Camera-type eye (tissue), 1 donor: Measurements from ENCODE around the gene CD302.

- RAMPAGE, long total RNA, result no peak
Observed at GRCh38 chr2:159797335-159798635, at the start of gene CD302. TSS of gene CD302 (minus strand) at chr2:159798208.

GRCh38 chr2:159943972-159944406 lies 39.4 kb upstream of the LY75 start:
- RAMPAGE, long total RNA, result no peak

- RAMPAGE, long total RNA, result no peak
Observed at GRCh38 chr2:160063107-160063417, 647 bp upstream of the PLA2R1 start.

DNA sequence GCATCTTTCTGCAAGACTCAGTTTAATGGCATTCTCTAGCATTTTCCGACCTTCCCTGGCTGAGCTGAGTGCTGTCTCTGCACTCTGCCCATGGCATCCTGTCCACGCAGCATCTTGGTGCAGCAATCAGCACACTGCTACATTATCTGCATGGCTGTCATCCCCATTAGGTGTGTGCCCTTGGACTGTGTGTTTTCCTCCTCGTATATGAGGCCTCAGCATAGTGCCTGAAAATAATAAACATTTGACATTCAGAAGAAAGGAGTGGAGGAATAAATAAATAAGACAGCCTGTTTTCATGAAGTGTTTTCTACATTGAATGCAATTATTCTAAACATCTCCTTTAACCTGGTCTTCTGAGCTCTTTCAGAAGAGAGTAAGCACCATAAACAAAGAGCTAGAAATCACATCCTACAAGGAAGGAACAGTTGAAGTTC lies 131.3 kb upstream of the ITGB6 start:
- RAMPAGE, long total RNA, result no peak

DNA sequence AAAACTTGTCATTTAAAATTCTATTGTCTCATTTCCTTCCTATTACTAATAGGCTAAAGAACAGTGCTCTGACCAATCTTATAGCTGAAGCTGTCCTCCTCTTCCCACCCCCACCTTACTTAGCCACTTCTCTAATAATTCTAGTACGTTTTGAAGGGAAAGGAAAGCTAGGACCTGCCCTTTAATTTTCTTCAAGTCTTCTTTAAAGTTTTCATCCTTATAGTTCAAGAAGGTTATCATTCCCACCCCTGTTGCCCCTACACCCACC lies 121.6 kb downstream of the RBMS1 start:
- RAMPAGE, long total RNA, result no peak

DNA sequence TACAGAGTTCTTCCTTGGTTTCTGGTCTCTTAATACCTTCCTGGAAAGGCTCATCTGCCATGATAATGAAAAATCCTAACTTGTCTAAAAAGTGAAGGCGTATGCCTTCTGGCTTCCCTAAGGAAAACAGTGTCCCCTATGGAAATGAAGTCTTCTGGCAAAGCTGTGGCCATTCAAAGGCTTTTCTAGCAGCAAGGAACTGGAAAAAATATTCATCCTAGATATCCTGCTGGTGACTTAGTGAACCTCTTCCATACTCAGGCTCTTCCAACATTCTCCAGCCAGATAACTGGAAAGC lies 84.7 kb downstream of the RBMS1 start:
- RAMPAGE, long total RNA, result no peak

- RAMPAGE, long total RNA, result no peak
Observed at GRCh38 chr2:160411029-160411579, 82.5 kb downstream of the RBMS1 start.

- RAMPAGE, long total RNA, result no peak
Observed at GRCh38 chr2:160510534-160511006, 17.0 kb upstream of the RBMS1 start.

GRCh38 chr2:161090247-161090834 lies 69.9 kb upstream of the TANK start:
- RAMPAGE, long total RNA, result no peak

DNA sequence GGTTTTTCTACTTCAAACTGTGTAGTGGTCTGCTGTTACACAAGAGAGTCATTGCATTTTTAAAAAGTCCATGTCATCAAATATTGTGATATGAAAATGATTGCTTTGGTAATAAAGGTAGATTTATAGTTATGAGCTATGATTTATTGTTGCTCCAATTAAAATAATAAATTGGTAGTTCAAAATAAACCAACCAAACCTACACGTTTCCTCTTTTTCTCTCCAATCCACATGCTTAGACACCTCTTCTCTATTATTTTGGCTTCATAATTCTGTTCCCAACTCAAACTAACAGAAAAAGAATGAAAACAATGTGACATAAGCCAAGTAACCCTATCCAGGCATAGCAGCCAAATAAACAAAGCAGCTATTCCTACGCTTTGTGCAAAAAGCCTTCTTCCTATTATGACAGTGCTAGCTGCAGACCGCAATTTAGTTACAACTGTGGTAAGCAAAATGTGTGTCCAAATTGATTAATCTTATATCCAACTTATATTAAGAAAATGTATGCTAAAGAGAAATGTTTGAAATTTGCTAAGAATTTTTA lies 20.7 kb upstream of the TANK start:
- RAMPAGE, long total RNA, result no peak

- RAMPAGE, long total RNA, result no peak
Observed at GRCh38 chr2:161161228-161161642, 1.0 kb downstream of the TANK start.

DNA sequence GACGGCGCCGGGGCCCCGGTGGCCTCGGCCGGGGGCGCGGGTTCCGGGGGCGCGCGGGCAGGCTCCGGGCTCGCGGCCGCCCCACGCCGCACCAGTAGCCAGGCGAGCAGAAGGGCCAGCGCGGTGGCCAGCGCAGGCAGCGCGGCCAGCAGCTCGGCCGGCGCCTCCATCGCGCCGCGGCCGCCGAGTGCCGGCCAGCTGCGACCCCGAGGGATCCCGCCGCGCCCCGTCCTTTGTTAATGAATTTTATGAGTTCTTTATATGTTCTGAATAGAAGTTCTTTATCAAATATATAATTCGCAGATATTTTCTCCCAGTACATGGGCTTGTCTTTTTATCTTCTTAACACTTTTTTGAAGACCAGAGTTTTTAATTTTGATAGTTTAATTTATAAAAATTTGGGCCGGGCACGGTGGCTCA lies 32.9 kb downstream of the PSMD14 start:
- RAMPAGE, long total RNA, result no peak

DNA sequence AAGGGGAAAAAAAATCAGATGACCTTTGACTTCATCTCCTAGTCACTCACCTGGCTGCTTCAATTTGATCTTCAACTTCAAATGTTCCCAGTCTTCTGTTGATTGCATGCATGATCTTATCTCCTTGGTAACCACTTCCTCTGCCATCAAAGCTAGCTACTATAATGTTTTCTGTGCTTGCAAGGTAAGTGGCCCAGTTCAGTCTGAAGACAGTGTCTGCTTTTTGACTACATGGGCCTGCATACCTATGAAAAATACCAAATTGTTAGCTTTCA lies 62.3 kb downstream of the DPP4 start:
- RAMPAGE, long total RNA, result no peak

DNA sequence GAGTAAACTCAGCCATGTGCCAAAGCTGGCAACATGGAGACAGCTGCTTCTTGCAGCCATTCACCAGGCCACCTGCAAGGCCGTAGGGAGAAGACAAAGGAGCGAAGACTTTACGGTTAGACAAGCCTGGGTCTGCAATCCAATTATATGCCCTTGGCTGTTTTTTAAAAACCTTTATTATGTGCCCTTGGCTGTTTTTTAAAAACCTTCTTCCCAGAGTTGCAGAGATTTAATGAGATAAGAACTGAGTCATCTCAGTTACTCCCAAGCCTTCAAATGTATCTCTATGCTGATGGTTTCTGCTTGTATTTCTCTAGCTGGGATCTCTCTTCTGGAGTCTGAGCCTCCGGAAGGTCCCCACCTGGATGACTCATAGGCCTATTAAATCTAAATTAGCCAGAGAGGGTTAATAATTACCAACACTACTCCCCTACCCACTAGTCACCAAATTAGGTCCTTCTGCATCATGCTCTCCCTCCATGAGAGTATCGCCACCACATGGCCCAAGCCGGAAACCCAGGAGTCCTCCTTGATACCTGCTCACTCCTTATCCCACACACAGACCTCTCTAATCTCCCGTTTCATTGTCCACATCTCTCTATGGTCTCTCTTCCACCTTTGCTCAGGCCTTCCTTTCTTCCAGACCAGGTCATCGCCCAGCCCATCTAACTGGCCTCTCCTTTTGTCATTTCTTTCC lies 17.5 kb upstream of the DPP4 start:
- RAMPAGE, long total RNA, result no peak

DNA sequence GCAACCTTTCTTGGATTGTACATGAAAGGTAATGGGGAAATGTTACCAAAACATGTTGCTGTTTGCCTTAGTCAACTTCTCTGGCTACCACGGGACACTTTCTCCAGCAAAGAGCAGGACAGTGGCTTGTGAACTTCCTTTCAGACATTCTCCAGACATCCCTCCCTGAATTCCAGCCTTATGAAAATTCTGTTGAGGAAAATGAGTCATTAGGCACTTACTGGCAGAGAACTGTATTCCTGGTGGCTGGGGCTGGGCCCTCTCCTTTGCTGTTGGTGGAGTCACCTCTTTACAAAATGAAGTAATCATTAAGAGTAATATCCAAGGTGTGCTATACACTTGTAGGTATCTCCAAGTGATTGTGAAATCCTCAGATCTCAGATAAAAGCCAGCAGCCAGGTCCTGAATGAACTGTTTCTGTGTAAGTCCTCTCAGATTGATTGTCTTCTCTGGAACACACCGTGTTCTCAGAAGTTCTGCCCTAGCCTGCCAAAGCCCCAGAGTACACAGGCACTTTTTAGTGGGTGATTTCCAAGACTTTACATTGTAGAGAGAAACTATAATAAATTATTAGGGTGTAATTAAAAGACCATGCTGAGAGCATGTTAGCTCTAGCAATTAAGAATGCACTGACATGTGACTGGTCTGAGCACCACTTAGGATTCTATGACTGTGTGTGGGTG lies 1.4 kb upstream of the FAP start:
- RAMPAGE, long total RNA, result no peak

- RAMPAGE, long total RNA, result no peak
Observed at GRCh38 chr2:162310607-162311031, 7.9 kb downstream of the IFIH1 start.

- RAMPAGE, long total RNA, result no peak
Observed at GRCh38 chr2:163736529-163737252, 883 bp upstream of the FIGN start.

- RAMPAGE, long total RNA, result no peak
Observed at GRCh38 chr2:164568340-164568742, 52.9 kb downstream of the GRB14 start.

- RAMPAGE, long total RNA, result no peak
Observed at GRCh38 chr2:164843598-164844172, 2.1 kb upstream of the COBLL1 start.

DNA sequence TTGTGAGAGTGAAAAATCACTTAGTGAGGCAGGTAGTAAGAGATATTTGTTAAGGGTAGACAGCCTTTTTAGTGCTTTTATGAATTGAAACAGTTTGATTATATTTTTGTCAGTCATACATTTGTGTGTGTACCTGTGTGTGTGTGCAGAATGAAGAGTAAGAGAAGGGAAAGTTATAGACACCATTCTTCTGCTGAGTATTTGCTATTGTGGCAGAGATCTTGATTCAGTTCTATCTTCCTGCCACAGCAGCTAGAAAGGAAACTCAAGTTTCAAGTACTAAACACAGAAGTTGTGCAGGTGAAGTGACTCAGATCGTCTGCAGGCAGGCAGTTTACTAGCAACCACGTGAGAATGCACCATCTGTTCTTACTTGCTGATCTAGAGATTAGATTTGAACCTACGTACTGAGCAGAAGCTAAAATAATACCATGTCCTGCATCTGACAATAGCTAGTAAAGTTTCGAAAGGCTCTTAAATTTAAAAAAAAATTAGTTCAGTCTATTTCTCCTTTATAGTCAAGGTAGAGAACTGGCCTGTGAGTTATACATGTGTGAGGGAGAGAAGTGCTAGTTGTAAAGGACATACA lies 45.3 kb downstream of the SLC38A11 start:
- RAMPAGE, long total RNA, result no peak